ENCODE measurements around a stretch of chr2.

DNA sequence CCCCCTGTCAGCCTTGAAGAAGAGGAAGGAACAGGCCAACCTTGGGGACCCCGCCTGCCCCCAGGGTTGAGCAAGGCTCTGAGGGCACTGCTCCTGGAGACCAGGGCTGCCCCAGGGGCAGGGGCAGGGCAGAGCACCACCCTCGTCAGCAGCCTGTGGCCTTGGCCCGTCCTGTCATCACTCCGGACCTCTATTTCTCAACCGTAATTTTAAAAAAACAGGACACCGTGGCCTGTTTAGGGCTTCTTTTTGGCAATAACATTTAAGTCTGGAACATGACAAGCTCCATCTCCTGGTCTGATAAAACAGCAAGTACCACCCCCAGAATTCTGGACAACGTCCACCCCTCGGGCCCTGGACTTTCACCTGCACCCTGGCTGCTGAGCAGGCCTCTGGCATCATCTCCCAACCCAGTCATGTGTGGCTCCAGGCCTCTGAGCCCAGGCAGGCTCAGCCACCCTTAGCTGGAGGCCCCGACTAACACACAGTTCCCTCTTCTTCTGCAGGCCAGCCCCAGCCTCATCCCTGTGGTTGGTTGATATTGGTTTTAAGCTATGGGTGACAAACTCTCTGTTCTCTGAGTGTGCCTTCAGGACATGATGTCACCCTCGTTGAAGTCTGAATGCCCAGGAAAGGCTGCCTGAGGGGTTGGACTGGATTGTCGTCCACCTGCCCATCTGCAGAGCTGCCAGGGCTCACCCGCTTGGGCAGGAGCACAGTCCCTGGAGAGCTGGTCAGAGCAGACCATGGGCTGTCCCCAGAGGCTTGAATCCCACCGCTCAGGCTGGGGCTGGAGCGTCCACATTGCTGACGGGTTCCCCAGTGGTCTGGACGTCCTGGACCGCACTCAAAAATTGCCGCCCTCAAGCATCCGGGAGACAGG, 22.5 kb upstream of the ID2 start:
- PRO-cap: no peak

- PRO-cap: no peak
These were observed 21.7 kb upstream of the ID2 start for GRCh38 chr2:8659965-8660748.

DNA sequence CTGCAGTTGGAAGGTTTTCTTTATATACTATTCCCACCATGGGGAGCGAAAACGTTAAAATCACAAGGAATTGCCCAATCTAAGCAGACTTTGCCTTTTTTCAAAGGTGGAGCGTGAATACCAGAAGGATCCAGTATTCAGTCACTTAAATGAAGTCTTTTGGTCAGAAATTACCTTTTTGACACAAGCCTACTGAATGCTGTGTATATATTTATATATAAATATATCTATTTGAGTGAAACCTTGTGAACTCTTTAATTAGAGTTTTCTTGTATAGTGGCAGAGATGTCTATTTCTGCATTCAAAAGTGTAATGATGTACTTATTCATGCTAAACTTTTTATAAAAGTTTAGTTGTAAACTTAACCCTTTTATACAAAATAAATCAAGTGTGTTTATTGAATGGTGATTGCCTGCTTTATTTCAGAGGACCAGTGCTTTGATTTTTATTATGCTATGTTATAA, 2.1 kb downstream of the ID2 start:
- PRO-cap: no peak

GRCh38 chr2:8818600-8818975, 18.8 kb downstream of the KIDINS220 start:
- PRO-cap: no peak

DNA sequence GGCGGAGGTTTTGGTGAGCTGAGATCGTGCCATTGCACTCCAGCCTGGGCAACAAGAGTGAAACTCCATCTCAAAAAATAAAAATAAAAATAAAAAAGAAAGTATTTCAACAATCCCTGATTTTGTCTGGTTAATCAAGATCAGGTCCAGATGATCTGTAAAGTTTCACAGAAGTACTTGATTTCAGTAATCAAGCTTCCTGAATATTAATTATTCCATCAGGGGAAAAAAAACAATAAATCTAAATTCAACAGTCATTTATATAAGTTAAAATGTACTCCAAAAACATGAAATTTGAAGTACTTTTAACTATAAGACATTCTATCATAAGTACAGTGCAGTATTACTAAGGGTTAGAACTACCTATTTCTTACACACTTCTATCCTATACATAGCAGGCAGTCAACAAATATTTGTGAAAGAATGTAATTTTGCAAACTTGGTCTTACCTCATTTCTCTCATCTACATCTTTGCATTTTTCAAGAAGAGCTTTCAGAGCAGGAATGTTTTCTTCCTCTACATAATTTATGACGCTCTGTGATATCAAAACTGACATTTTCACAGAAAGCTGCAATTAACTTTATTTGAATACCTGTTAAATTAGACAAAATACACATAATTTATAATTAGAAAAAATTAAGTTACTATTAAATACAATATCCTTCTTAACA, 10.7 kb downstream of the KIDINS220 start:
- PRO-cap: no peak

- PRO-cap: no peak
These were observed 648 bp downstream of the KIDINS220 start for GRCh38 chr2:8836793-8837137.

DNA sequence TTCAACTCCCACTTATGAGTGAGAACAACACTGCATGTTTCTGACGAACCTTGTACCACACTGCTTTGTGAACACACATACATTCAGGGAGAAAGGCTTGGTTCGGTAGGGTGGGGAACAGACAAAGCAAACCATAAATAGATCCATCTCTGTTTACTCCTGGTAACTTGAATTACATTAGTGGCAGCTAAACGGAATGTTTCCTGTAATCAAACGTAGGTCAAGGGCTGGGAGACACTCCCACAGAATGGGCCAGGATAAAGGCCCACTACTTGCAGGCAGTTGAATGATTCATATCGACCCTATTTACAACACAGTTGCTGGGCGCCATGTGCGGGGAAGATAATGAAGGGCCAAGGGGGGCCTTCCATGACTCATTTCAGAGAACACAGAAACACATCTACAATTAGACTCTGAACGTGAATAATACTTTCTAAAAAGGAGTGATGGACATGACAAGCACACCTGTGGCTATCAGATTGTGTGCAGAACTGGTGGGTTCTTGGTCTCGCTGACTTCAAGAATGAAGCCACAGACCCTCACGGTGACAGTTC, 56.8 kb upstream of the KIDINS220 start:
- PRO-cap: no peak

- PRO-cap: no peak
These were observed 48.1 kb downstream of the MBOAT2 start for GRCh38 chr2:8955356-8955885.

DNA sequence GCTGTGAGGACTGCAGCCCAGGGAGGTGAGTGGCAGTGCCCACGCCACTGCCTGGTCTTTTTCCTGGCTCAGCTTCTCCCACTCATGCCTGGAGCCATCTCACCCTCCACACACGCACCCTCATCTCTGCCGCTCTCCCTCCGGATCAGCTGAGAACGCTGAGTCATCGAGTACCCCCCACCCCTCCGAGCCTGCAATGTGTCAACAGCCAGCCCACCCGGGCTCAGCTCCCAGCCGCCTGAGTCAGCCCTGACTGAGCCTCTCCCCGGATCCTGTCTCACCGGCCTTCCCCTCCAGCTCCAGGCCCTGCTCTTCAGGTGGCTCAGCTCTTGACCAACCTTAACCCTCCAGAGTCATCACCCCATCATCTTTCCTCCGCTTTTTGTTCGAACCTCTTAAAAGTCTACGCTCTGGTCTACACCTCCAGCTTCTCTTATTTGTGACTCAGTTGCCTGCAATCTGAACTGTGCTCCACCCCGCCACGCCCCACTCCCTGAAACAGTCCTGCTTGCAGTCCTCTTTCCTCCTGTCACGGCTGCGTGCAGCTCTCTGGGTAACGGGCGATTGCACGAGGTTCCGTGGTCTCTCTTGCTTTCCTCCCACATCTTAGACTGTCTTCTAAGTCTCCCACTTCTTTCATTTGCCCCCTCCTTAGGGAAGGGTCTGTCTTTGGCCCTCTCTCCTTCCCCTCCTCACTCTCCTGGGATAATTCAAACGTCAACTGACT, 94.3 kb upstream of the ASAP2 start:
- PRO-cap: no peak

DNA sequence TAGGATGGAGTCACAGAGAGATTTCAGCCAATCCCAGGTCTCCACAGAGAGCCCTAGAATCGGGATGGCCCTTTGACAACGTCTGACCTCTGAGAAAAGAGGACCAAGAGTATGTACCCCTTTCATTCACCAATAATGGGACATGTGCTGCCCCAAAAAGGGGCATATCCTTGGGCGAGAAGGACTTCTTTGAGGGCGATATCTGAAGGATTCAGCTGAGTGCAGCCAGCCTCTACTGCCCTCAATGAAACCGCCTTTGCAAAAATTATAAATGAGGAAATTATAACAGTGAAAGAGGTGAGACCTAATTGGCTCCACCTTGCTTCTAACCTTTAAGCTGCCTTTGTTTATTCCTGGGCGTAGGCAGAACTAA, 36.3 kb upstream of the ASAP2 start:
- PRO-cap: no peak

GRCh38 chr2:9212656-9213387, 6.2 kb downstream of the ASAP2 start:
- PRO-cap: no peak

DNA sequence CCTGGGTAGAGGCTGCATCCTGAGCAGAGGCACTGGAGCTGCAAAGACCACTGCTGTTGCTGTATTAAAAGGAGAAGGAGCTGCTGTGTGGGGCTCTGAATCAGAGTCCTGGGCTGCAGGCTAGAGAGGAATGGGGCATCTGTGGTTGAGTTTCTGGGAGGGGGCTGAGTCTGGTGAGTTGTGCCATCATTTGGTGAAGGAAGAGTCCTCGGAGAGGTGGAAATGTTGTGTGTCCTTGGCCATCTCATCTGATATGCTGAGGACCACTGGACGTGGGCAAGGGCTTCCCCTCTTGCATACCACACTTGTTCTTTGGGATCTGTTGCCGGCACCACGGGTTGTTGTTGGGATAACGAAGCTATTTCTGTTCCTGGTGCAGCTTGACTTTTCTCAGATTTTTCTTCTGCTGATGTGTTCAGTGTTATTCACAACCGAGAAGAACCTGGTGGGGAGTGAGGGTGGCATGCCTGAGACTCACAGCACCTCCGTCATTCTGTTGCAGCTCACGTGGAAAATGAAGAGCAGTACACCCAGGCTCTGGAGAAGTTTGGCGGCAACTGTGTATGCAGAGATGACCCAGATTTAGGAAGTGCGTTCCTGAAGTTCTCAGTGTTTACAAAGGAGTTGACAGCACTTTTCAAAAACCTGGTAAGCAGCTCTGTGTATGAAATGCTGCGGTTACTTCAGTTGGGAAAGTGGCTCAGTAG, 90.3 kb downstream of the ASAP2 start:
- PRO-cap: no peak

DNA sequence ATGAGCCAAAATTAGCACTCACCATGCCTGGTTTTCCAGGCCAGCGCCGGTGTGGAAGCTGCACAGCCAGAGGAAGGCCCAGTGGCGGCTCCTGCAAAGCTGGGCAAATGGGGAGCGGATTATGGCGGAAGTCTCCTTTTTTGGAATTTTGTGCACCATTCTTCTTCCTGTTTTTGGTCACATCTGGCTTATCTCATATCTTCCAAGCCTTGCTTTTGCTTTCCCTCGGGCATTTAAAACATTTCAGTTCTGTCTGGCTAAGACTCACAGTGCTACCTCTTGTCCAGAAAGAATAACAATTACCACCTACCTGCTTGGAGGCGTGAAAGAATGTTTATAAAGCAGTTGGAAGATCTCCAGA, 94.3 kb downstream of the ASAP2 start:
- PRO-cap: no peak

GRCh38 chr2:9304851-9305668, 98.4 kb downstream of the ASAP2 start:
- PRO-cap: no peak

DNA sequence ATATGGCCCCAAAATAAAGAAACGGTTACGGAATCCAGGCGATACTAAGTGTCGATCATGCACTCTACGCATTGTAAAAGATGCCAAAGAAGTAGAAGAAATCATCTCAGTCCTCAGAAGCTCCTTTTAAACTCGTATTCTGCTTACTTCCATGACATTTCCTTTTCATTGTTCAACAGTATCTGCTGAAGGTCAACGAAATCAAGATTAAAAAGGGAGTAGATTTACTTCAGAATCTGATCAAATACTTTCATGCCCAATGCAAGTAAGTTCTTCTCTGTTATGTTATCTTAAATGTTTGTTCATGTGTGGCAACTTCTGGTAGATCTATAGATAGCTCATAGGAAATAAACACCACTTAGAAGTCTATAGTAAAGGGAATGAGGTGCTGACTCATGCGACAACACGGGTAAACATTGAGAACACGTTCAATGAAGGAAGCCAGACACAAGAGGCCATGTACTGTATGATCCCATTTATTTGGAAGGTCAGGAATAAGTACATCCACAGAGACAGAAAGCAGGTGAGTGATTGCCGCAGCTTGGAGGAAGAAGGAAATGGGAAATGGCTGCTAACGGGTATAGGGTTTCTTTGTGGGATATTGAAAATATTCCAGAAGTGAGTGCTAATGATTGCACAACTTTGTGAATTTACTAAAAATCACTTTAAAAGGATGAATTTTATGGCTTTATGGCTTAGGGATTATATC, 95.5 kb downstream of the ITGB1BP1 start:
- PRO-cap: no peak

GRCh38 chr2:9380513-9381766, 42.4 kb downstream of the ITGB1BP1 start:
- PRO-cap: no peak

- PRO-cap: no peak
These were observed 89.9 kb upstream of the TAF1B start for GRCh38 chr2:9753178-9754032.

DNA sequence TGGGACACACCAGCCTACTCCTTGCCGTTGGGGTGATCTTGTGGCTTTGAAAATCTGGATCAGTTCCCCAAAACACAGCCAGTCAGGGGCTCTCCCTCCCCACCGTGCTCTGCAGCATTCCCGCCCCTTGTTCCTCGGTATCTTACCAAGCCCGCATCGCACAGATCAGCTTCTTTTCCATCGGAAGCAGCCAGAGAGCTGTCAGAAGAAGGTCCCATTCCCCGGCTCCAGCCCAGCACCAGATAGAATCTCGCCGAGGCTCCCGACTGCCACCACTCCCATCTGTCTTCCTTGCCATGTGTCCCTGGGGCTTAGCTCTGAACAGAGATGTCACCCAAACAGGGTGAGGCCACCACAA, 70.3 kb upstream of the TAF1B start:
- PRO-cap: no peak

DNA sequence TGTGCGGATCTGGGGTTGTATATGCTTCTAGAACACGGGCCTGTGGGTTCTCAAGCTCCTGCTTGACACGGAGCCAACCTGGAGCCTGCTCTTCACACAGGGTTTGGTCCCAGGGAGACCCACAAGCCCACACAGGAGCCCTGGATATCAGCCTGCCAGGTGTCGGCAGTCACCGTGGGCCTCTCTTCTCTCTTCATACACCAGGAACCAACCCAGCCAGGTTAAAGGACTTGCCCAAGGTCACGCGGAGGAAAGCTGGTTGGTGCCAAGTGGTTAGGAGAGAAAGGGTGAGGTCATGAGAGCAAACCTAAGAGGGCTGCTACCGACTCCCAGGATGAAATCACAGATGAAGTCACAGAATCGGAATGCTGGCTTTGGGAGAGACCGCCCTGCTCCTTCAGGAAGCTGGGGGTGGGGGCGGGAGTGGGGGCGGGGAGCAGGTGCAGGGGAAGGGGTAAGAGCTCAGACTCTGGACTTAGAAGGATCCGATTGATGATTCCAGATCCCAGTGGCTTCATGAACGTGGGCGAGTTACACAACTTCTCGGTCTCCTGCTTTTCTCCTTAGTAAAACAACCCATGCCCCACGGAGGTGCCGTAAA, 23.2 kb upstream of the TAF1B start:
- PRO-cap: no peak

DNA sequence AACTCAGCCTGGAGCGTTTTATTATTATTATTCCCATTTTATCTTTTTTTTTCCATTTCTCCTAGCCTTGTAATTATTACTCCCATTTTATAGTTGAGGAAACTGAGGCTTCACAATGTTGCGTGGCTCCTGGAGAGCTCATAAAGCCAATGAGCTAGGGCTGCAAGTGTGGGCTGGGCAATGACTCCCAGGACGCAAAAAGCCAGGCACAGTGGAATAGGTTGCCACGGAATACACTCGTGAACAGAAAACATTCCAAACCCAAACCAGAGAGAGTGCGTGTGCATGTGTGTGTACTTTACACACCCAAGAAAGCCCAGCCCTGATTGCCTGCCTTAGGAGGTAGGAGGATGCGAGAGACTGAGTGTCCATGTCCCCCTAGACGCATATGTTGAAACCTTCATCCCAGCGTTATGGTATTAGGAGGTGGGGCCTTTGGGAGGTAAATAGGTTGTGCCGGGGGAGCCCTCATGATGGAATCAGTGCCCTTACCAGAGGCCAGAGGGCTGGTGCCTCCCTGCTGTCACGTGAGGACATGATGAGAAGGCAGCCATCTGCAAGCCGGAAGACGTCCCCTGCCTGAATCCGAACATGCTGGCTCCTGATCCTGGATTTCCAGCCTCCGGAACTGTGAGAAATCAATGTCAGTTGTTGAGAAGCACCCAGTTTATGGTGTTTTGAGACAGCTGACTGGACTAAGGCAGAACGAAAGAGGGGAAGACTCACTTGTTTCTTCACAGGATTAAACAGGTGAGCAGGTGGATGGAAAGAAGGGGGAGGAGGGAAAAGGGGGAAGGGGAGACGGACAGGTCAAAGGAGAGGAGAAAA, 13.2 kb upstream of the KLF11 start:
- PRO-cap: no peak

Measured in left common carotid artery plus branches (tissue), 1 donor.